ENCODE results near the genes KRTAP13-2, KRTAP13-1, KRTAP13-4, KRTAP19-7, KRTAP6-3, KRTAP6-2, KRTAP6-1, KRTAP21-2 and SYNJ1.

GRCh38 chr21:29182062-29182516 lies 51.6 kb downstream of the MAP3K7CL start:
- RRBS, 2 experiments, result no CpG with 5 or more reads among the region's 5 CpGs
CAGE:
- cytosol, long polyA minus RNA, result no peak
- cytosol, long polyA plus RNA, result no peak
- long polyA plus RNA, result no peak
- nucleus, long polyA minus RNA, result no peak
- nucleus, long polyA plus RNA, result no peak

GRCh38 chr21:29320935-29321667 lies 22.4 kb downstream of the BACH1 start:
- RRBS, 2 experiments, result no CpG with 5 or more reads among the region's 12 CpGs
CAGE:
- cytosol, long polyA minus RNA, result start-site peak on the plus strand at chr21:29321440-29321513, 22 reads
- cytosol, long polyA plus RNA, result no peak
- long polyA plus RNA, result no peak
- nucleus, long polyA minus RNA, result no peak
- nucleus, long polyA plus RNA, result no peak

DNA sequence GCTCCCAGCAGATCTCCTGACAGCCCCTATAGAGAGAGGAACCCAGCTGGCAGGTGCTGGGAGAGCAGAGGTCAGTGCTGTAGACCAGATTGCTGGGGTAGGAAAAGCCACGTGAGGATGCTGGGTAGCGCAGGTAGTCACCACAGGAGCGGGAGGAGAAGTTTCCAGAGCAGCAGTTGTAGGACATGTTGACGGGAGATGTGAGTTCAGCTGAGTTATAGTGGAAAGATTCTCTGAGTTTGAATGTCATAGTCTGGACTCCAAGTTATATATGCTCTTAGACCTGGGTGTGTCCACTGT lies at the start of gene KRTAP13-2:
Gene KRTAP13-2 (minus strand): TSS at position 245 of the 300 bp plus-strand sequence.
- RRBS, 2 experiments, result no CpG with 5 or more reads among the region's 4 CpGs
CAGE:
- cytosol, long polyA minus RNA, result no peak
- cytosol, long polyA plus RNA, result no peak
- long polyA plus RNA, result no peak
- nucleus, long polyA minus RNA, result no peak
- nucleus, long polyA plus RNA, result no peak

- RRBS, 2 experiments, result no CpG with 5 or more reads among the region's 5 CpGs
CAGE:
- cytosol, long polyA minus RNA, result no peak
- cytosol, long polyA plus RNA, result no peak
- long polyA plus RNA, result no peak
- nucleus, long polyA minus RNA, result no peak
- nucleus, long polyA plus RNA, result no peak
Observed at GRCh38 chr21:30395742-30396282, at the start of gene KRTAP13-1. TSS of gene KRTAP13-1 (plus strand) at chr21:30396031.

GRCh38 chr21:30429928-30430520 lies at the start of gene KRTAP13-4:
TSS of gene KRTAP13-4 (plus strand) at chr21:30430220.
- RRBS, 2 experiments, result no CpG with 5 or more reads among the region's 8 CpGs
CAGE:
- cytosol, long polyA minus RNA, result no peak
- cytosol, long polyA plus RNA, result no peak
- long polyA plus RNA, result no peak
- nucleus, long polyA minus RNA, result no peak
- nucleus, long polyA plus RNA, result no peak

DNA sequence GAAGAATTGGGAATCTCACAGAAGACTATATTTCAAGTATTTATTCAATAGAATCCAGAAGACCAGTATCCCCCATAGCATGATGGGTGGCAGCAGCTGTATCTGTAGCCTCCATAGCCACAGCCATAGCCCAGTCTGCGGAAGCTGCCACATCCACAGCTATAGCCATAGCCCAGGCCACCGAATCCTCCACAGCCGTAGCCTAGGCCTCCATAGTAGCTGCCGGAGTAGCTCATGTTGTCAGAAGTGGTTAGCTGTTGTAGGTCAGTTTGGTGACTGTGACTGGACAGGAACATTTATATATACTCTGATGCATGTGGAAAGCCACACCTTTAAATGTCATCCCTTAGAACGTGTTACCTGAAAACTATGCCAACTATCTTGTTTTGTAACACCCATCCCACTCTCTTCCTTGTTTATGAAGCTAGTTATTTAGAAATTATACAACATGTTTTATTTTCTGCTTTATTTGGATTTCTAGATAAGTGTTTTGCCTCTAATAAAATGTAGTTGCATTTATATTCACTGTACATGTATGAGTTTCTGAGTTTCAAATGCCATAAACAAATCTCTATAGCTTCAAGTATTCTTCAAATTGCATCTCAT lies at the start of gene KRTAP19-7:
Gene KRTAP19-7 (minus strand): TSS at position 261 of the 606 bp plus-strand sequence.
- RRBS, 2 experiments, result no CpG with 5 or more reads among the region's 5 CpGs
CAGE:
- cytosol, long polyA minus RNA, result no peak
- cytosol, long polyA plus RNA, result no peak
- long polyA plus RNA, result no peak
- nucleus, long polyA minus RNA, result no peak
- nucleus, long polyA plus RNA, result no peak

DNA sequence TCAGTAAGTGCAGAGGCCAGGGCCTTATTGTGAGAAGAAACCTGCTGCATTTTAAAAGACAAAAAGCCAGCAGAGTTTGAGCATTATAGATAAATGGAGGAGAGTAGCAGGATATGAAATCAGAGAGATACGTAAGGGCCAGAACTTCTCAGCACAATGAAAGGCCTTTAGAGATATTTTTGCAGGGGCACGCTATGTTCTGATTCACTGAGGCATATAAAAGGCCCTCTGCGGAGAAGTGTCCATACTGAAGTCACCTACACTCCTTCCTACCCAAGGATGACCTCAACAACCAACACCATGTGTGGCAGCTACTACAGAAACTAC lies at the start of gene KRTAP6-3:
Gene KRTAP6-3 (plus strand): TSS at position 274 of the 327 bp plus-strand sequence.
- RRBS, 2 experiments, result no CpG with 5 or more reads among the region's 3 CpGs
CAGE:
- cytosol, long polyA minus RNA, result no peak
- cytosol, long polyA plus RNA, result no peak
- long polyA plus RNA, result no peak
- nucleus, long polyA minus RNA, result no peak
- nucleus, long polyA plus RNA, result no peak

- RRBS, 2 experiments, result no CpG with 5 or more reads among the region's 7 CpGs
CAGE:
- cytosol, long polyA minus RNA, result no peak
- cytosol, long polyA plus RNA, result no peak
- long polyA plus RNA, result no peak
- nucleus, long polyA minus RNA, result no peak
- nucleus, long polyA plus RNA, result no peak
Observed at GRCh38 chr21:30598781-30599268, at the start of gene KRTAP6-2. TSS of gene KRTAP6-2 (minus strand) at chr21:30598902.

DNA sequence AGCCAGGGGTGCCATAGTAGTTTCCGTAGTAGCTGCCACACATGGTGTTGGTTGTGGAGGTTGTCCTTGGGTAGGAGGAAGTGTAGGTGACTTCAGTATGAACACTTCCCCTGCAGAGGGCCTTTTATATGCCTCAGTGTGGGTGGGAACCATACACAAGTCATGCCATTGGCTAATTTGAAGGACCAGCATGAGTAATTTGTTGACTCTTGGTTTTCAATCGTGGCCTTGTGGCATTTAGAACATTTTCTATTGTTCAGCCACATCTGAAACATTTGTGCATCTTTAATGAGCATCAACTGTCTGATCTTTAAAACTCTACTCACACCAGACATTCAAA lies at the start of gene KRTAP6-1:
Gene KRTAP6-1 (minus strand): TSS at position 69 of the 340 bp plus-strand sequence.
- RRBS, 2 experiments, result no CpG with 5 or more reads among the region's 2 CpGs
CAGE:
- cytosol, long polyA minus RNA, result no peak
- cytosol, long polyA plus RNA, result no peak
- long polyA plus RNA, result no peak
- nucleus, long polyA minus RNA, result no peak
- nucleus, long polyA plus RNA, result no peak

- RRBS, 2 experiments, result no CpG with 5 or more reads among the region's 2 CpGs
CAGE:
- cytosol, long polyA minus RNA, result no peak
- cytosol, long polyA plus RNA, result no peak
- long polyA plus RNA, result no peak
- nucleus, long polyA minus RNA, result no peak
- nucleus, long polyA plus RNA, result no peak
Observed at GRCh38 chr21:30747094-30747468, at the start of gene KRTAP21-2. TSS of gene KRTAP21-2 (minus strand) at chr21:30747259.

DNA sequence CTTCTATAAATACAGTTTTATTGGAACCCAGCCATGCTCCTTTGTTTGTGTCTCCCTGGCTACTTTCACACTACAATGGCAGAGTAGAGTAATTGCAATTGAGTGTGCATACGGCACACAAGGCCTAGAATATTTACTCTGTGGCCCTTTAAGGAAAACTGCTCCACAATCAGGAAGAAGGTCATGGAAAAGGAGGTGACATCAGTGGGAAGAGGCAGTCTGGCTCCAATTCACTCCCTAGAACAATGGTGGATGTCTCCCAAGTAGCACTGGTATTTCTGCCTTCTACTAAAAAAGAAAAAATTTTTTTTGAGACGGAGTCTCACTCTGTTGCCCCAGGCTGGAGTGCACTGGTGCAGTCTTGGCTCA lies 51.3 kb downstream of the KRTAP19-8 start:
- RRBS, 2 experiments, result no CpG with 5 or more reads among the region's 2 CpGs
CAGE:
- cytosol, long polyA minus RNA, result no peak
- cytosol, long polyA plus RNA, result no peak
- long polyA plus RNA, result no peak
- nucleus, long polyA minus RNA, result no peak
- nucleus, long polyA plus RNA, result no peak

GRCh38 chr21:31172126-31172783 lies 134.0 kb upstream of the KRTAP19-8 start:
- RRBS, 2 experiments, result no CpG with 5 or more reads among the region's 8 CpGs
CAGE:
- cytosol, long polyA minus RNA, result no peak
- cytosol, long polyA plus RNA, result no peak
- long polyA plus RNA, result no peak
- nucleus, long polyA minus RNA, result no peak
- nucleus, long polyA plus RNA, result no peak

DNA sequence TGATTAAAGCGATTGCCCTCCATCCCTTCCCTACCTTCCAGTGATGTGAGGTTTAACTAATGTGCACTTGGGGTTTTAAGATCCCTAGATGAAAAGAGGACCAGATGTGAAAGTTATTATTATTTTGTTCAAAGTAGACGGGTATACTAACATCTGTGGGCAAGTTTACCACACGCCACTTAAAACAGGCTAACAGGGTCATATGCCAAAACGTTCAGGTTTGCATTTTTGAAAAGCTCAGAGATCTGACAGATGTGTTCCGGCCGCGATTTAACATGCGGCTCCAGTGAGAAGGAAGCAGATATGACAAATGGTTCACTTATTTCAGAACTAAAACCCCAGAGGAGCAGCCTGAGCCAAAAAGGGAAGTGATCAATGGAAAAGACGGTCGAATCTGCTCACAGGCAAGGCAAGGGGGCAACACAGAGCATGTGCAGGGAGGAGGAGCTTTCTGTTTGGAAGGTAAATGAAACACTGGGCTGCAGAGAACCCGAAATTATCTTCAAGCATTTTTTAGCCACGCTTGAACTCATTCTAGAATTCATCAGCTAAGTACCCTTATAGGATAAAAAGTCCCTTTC lies 17.2 kb downstream of the TIAM1 start:
- RRBS, 2 experiments, result no CpG with 5 or more reads among the region's 12 CpGs
CAGE:
- cytosol, long polyA minus RNA, result no peak
- cytosol, long polyA plus RNA, result no peak
- long polyA plus RNA, result no peak
- nucleus, long polyA minus RNA, result no peak
- nucleus, long polyA plus RNA, result no peak

GRCh38 chr21:32378666-32379487 lies 13.9 kb downstream of the URB1 start:
- RRBS, 2 experiments, result no CpG with 5 or more reads among the region's 9 CpGs
CAGE:
- cytosol, long polyA minus RNA, result no peak
- cytosol, long polyA plus RNA, result no peak
- long polyA plus RNA, result no peak
- nucleus, long polyA minus RNA, result no peak
- nucleus, long polyA plus RNA, result no peak

- RRBS, 2 experiments, result 58 to 61% methylated on average over 6 of the region's 20 CpGs
CAGE:
- cytosol, long polyA minus RNA, result no peak
- cytosol, long polyA plus RNA, result no peak
- long polyA plus RNA, result no peak
- nucleus, long polyA minus RNA, result no peak
- nucleus, long polyA plus RNA, result no peak
Observed at GRCh38 chr21:32411829-32412103, 740 bp upstream of the EVA1C start.

- RRBS, 2 experiments, result no CpG with 5 or more reads among the region's 10 CpGs
CAGE:
- cytosol, long polyA minus RNA, result no peak
- cytosol, long polyA plus RNA, result no peak
- long polyA plus RNA, result no peak
- nucleus, long polyA minus RNA, result no peak
- nucleus, long polyA plus RNA, result no peak
Observed at GRCh38 chr21:32456314-32457208, 44.1 kb downstream of the EVA1C start.

GRCh38 chr21:32463840-32464346 lies 51.4 kb downstream of the EVA1C start:
- RRBS, 2 experiments, result no CpG with 5 or more reads among the region's 8 CpGs
CAGE:
- cytosol, long polyA minus RNA, result no peak
- cytosol, long polyA plus RNA, result no peak
- long polyA plus RNA, result no peak
- nucleus, long polyA minus RNA, result no peak
- nucleus, long polyA plus RNA, result no peak

GRCh38 chr21:32493020-32493810 lies 80.7 kb downstream of the EVA1C start:
- RRBS, 2 experiments, result no CpG with 5 or more reads among the region's 9 CpGs
CAGE:
- cytosol, long polyA minus RNA, result no peak
- cytosol, long polyA plus RNA, result no peak
- long polyA plus RNA, result no peak
- nucleus, long polyA minus RNA, result no peak
- nucleus, long polyA plus RNA, result no peak

GRCh38 chr21:32727590-32728642 lies at the start of gene SYNJ1:
TSS of gene SYNJ1 (minus strand) at chr21:32728013.
- RRBS, 2 experiments, result 1 to 2% methylated on average over 50 to 54 of the region's 94 CpGs
CAGE:
- cytosol, long polyA minus RNA, result start-site peak on the minus strand at chr21:32728010-32728066, 8 reads
- cytosol, long polyA plus RNA, result no peak
- long polyA plus RNA, result no peak
- nucleus, long polyA minus RNA, result no peak
- nucleus, long polyA plus RNA, result no peak

DNA sequence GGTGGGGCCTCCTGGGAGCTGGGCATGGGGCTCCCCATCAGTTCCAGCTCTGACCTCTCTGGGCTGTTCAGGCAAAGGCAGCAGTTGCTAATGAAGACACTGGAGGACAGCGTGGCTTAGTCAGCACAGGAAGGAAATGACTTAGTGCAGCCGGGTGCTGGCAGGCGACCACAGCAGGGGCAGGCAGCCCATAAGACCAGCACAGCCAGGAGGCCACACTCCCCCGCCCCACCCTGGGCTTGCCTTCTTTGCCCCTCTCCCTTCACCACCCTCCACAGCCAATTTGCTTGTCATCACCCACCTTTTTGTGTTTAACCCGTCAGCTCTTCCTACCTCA lies 10.7 kb downstream of the OLIG2 start:
- RRBS, 2 experiments, result no CpG with 5 or more reads among the region's 5 CpGs
CAGE:
- cytosol, long polyA minus RNA, result no peak
- cytosol, long polyA plus RNA, result no peak
- long polyA plus RNA, result no peak
- nucleus, long polyA minus RNA, result no peak
- nucleus, long polyA plus RNA, result no peak

All from HepG2 (cell line).